Neutrophil (primary cell): ENCODE data around the genes GGNBP2, DHRS11, LHX1, DDX52, ARHGAP23 and RPL23.

- PRO-cap = bidirectional peak, plus-strand start at chr17:36544920, minus-strand start at chr17:36544792
Observed at GRCh38 chr17:36544894-36545347, at the start of gene GGNBP2. Gene GGNBP2 (plus strand): TSS chr17:36544919.

GRCh38 chr17:36589915-36590498 lies 1.7 kb upstream of the DHRS11 start:
- PRO-cap = no peak

GRCh38 chr17:36590559-36591276 lies 961 bp upstream of the DHRS11 start:
- PRO-cap = no peak

- PRO-cap = no peak
Observed at GRCh38 chr17:36591277-36592356, at the start of gene DHRS11. Gene DHRS11 (plus strand): TSS chr17:36591879.

DNA sequence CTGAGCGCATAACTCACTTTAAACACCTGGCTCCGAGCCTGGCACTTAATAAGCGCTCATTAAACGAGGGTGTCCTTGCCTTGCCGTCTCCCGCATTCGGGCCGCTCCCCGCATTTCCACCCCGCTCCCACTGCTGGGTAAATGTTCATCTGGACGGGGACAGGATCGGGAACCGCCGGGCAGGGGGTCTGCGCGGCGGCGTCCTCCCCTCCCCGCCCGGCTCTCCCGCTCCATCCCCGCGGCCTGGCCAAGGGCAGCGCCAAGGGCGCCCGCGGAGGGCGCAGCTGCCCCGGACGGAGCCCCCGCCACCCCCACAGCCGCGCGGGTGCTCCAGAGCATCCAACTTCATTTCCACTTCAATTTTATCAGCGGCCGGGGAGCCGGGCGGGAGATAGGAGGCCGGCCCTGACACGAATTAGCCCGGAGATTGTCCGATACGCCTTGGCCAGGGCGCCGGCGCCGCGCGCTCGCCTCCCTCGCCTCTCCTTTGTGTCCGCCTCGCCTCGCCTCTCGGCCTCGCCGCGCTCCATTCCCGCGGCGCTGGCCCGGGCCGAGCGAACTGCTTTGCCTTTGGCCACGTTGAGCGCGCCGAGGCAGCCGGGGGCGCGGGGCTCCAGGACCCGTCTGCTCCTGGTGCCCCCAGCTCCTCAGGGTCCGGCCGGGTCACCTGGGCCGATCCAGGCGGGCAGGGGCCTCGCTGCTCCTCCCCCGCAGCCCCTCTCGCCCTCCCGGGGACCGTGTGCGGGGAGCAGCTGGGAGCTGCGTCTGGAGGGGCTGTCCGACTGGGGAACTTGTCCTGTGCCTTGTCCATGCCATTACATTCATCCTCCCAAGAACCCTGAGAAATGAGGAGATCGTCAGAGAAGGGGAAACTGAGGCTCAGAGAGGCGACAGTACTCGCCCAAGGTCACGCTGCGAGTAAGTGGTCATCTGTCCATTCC lies 129.0 kb upstream of the LHX1 start:
- PRO-cap = no peak

GRCh38 chr17:36937465-36937960 lies at the start of gene LHX1:
Gene LHX1 (plus strand): TSS chr17:36937475.
- PRO-cap = no peak

- PRO-cap = no peak
Observed at GRCh38 chr17:37299351-37300225, 76.2 kb upstream of the C17orf78 start.

- PRO-cap = no peak
Observed at GRCh38 chr17:37642538-37643856, at the start of gene DDX52. Gene DDX52 (minus strand): TSS chr17:37643446.

- PRO-cap = no peak
Observed at GRCh38 chr17:37683469-37684013, 40.3 kb upstream of the DDX52 start.

GRCh38 chr17:37710211-37710975 lies 34.5 kb downstream of the HNF1B start:
- PRO-cap = no peak

- PRO-cap = no peak
Observed at GRCh38 chr17:37714635-37715211, 30.1 kb downstream of the HNF1B start.

- PRO-cap = no peak
Observed at GRCh38 chr17:37759040-37759807, 14.4 kb upstream of the HNF1B start.

DNA sequence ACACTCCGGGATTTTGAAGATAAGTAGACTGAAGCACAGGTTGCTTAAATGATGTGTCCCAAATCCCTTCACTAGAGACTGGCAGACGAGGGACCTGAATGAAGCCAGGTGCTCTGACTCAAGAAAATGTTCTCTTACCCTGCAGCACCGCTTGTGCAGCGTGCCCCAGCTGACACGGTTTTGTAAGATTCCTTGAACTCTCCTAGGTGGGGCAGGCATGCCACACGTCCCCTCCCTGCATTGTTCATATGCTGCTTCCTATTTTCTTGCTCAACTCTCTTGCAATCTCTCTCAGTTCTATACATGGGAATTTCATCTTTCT lies 22.1 kb upstream of the HNF1B start:
- PRO-cap = no peak

DNA sequence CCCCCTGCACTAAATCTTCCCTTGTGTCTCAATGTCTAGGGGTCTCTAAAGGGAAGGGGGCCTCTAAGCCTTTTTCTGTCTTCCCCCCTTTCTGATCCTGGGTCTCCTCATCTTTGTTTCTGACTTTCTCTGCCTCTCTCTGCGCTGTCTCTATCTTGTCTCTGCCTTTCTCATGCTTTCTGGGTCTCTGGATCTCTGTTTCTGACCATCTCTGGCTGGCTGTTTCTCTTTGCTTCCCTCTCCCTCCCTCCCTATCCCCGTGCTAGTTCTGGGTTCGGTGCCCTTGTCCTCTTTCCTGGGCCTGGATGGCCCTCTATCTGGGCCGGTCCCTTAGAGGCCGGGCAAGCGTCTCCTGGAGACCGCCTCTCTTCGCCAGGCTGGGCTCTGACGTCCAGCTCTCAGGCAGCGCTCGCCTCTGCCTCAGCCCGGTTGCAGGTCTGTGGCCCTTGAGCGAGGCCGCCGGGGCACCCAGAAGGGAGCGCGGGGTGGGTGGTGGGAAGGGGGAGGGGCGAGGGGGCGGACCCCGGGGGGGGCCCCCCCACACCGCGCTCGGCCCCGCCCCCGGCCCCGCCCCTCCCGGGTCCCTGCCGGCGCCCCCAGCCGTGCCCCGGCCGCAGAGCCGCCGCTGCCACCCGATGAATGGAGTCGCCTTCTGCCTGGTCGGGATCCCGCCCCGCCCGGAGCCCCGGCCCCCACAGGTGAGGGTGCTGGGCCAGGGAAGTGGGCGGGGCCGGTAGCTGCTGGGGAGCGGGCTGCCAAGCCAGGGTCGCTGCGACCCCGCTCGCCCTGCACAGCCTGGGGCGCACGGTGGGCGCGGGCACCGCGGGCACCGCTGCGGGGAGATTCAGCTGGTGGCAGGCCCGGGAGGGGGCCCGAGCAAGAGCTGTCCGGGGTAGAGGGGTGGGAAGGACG lies at the start of gene ARHGAP23:
ARHGAP23 (plus strand) TSS at position 614 of the 912 bp plus-strand sequence.
- PRO-cap = no peak

- PRO-cap = no peak
Observed at GRCh38 chr17:38428763-38429529, 682 bp downstream of the ARHGAP23 start.

GRCh38 chr17:38604441-38605107 lies 1.2 kb downstream of the SRCIN1 start:
- PRO-cap = no peak

- PRO-cap = no peak
Observed at GRCh38 chr17:38746230-38747277, 1.6 kb downstream of the PCGF2 start.

- PRO-cap = bidirectional peak, plus-strand start at chr17:38853888, minus-strand start at chr17:38853736
Observed at GRCh38 chr17:38853588-38853961, at the start of gene RPL23. Gene RPL23 (minus strand): TSS chr17:38853721.

GRCh38 chr17:38870293-38870817 lies 497 bp downstream of the LASP1 start:
- PRO-cap = no peak

DNA sequence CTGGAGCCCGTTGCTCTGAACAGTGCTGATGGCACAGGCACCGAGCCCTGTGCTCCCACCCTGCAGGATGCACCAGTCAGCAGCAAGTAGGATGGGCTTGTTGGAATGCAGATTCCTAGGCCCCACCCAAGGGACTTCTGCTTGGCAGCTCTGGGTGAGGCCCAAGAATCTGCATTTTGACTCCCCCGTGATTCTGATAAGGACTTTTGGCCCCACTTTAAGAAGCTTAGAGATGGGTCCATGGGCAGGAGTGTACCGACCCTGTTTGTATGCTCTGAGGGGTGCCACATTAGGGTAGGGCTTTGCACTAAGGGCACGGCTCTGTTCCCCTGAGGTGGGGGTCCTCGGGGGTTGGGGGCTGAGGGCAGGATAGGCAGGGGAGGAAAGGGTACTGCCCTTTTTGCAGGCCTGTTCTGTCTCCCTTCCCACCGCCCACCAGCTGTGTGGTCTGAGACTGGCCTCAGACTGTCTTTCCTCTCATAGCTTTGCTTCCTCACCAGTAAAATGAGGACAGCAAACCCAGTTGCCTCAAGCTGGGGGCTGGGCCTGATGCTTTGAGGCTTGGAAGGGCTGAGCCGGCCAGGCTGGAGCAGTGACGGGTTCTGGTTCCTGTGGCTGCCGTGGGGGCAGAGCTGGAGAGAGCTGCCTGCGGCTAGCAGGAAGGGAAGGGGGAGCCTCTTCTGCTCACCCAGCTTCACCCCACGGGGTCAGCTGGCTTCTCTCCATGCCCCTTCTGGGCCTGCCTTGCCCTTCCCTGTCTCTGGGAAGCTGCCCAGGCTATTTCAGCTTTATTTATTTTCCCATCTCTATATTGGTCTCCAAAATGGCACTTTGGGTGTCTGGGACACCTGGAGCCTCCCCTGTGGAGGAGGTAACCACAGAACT lies 23.6 kb downstream of the LASP1 start:
- PRO-cap = no peak